Cardiac atrium fibroblast (primary cell): ENCODE measurements around a stretch of chr1.

GRCh38 chr1:42283639-42284386, 51.2 kb downstream of the FOXJ3 start:
- RAMPAGE, long total RNA, result no peak

- RAMPAGE, long total RNA, result no peak
These were observed 542 bp downstream of the PPIH start for GRCh38 chr1:42658634-42659296.

DNA sequence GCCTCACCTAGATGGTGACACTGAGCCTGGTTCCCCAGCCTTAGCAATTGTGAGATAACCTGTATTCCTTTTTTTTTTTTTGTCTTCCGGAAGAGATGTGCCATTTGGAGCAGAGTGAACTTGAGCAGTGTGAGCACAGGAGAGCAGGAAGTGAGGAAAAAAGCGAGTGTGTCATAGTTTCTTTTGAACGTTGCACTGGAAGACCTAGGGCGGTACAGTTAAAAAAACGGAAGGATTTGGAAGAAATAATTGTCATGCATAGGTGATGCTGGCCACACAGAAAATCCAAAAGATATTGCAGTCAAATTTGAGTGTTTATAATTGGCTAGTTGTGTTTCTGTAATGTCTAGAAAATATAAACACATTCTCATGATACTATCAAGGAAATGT, 22.1 kb downstream of the YBX1 start:
- RAMPAGE, long total RNA, result no peak

DNA sequence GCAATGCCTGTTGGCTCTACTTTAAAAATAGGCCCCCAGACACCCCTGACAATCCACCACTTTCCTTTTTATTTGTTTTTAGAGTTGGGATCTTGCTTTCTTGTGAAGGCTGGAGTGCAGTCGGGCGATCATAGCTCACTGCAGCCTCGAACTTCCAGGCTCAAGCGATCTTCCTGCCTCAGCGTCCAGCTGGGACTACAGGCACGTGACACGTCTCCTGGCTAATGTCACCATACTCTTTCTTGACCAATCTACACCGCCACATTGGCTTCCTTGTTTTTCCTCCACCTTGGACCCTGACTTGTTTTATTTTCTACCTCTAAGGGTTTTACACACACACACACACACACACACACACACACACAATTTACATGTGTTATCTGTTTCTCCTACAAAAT, 5.3 kb upstream of the CLDN19 start:
- RAMPAGE, long total RNA, result no peak

DNA sequence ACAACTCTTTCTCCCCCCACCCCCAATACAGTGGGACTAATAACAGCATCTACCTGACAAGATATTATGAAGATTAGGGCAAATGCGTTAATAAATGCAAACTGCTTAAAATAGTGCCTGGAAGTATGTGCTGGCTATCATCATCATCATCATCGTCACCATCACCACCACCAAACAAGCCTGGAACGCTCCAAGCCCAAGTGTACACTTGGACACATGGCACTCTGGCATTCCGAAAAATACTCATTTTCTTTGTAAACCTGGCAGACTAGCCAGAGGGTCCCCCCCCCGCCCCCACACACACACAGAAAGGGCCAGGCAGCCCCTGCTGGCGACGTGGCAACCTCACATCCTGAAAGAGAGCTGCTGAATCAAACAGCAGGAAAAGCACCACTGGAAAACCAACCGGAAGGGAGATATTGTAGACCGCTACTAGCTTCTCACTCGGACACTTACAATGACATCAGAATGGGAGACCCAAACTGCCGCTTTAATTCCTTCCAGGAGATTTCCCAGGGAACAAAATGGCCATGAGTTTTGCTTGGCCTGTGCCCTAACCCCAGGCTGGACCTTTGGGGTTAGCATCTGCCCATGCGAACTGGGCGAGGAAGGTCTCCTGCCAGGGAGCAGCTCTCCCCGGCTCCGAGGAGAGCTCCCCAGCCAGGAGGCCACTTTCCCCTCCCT, 959 bp downstream of the P3H1 start:
- RAMPAGE, long total RNA, result no peak

DNA sequence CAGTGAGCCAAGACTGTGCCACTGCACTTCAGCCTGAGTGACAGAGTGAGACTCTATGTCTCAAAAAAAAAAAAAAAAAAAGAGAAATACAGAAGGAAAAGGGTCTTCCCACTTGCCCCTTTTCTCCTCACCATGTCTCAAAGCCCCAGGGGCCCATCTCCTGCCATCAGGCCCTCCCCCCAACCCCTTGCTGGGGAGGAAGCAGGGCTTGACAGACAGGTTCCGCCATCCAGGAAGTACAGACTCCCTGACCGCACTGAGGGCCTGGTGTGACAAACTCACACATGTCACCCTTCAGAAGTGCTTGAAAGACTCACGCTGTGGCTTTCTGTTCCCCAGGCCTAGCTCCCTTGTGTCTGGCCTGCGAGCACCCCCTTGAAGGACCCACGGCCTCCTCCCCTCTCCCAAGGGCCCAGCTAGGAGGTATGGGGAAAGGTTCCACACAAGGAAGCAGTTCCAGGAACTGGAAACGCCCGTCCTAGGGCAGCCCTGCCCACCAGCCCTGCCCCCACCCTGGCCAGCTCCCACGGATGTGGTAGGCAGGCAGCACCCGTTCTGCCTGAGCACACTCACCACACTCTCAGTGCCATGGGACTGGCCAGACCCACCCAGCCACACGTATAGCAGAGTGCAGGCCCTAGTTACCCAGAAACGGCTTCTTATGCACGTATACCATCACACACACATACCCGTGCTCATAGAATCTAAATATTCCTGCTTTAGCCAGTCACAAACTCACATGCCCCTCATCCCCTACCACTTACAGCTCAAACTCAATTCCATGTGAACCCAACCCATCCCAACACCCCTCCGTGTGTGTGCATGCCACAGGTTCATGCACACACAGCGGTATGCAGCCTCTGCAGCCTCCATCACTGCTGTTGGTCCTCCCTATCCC, 26.7 kb downstream of the SLC2A1 start:
- RAMPAGE, long total RNA, result no peak

GRCh38 chr1:42973305-42973768, 14.7 kb upstream of the SLC2A1 start:
- RAMPAGE, long total RNA, result no peak

DNA sequence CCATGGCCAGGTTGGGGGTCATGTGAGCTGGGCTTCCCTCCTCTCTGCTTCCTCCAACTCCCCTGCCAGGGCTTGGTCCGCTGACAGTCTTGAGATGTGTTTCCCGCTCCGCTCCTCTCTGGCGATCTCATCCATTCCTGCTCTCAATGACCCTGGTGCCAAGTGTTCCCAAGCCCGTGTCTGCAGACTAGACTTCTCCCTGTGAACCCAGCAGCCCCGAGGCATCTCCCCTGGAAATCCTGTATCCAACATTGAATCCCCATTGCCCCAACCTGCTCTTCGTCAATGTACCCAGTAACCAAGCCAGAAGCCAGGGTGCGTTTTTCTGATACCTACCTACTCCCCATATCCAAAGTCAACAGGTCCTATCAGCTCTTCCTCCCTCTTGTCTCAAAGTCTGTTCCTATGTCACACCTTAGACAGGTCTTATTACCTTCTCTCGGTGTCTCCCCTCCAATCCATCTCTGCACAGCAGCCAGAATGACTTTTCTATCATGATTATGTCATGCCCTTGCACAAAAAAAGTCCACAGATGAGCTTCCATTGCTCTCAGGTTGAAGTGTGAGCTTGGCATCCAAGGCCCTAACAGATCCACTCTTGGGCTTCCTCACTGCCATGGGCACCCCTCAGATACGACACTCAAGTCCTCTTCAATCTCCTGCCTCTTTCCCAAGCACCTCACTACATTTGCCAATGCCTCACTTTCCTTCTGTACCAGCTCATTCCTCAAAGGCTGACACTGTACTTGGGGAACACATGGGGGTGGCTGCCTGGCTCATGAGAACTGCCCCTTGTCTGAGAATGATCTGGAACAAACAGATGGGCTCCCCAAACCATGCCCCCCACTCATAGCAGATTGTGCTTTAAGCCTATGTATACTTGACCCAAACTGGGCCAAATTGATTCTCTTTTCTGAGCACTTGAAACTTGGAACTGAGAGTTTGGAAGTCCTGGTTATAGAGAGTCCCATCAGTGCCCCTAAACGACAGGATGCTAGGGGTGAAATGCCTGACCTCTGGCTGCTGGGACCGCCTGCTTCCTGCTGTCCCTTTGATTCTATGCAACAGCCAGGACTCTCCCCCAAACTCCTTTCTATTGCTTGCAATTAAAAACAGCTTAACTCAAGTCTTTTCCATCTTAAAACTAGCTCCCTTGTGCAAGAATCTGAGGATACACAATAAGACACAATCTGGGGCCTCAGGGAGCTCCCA, 5.1 kb downstream of the C1orf210 start:
- RAMPAGE, long total RNA, result no peak

DNA sequence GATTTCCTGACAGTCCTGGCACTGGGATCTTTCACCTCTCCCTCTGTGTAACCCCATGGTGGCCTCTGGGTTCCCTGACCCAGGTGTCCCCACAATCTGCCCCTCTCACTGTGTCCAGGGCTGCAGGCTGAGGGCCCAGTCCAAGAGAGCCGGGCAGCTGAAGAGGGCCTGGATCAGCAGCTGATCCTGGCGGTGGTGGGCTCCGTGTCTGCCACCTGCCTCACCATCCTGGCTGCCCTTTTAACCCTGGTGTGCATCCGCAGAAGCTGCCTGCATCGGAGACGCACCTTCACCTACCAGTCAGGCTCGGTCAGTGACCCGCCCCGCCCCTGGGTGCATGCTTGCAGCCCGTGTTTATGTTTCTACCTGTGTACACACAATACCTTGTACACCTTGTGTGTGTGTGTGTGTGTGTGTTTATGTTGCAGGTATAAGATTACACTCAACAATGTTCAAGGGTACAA, 12.9 kb downstream of the TIE1 start:
- RAMPAGE, long total RNA, result no peak

GRCh38 chr1:43330082-43330566, 7.5 kb upstream of the MPL start:
- RAMPAGE, long total RNA, result no peak

GRCh38 chr1:43348869-43349819, 9.6 kb upstream of the CDC20 start:
- RAMPAGE, long total RNA, result no peak

DNA sequence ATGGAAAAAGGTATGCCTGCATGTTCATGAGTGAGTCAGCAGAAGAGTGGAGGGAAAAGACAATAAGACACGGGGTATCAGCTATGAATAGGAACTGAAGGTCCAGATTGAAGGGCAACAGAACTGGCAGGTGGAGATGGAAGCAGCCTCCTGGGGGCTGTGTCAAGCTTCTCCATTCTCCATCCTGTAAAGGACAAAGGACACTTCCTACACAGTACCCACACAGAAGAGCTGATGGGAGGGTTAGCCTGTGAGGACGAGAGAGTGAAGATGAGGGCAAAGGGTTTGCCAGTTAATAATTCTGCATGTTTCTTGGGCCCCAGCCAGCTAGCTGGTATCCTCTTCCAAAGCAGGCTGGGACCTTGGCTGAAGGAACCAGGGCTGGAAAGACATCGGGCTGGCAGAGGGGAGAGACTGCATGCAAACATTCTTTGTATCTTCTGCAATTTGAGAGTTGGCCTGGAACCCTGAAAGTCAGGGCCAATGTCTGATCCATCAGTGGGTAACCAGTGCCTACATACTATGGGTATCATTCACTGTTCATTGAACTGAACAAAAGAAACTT, 5.7 kb upstream of the ELOVL1 start:
- RAMPAGE, long total RNA, result no peak

DNA sequence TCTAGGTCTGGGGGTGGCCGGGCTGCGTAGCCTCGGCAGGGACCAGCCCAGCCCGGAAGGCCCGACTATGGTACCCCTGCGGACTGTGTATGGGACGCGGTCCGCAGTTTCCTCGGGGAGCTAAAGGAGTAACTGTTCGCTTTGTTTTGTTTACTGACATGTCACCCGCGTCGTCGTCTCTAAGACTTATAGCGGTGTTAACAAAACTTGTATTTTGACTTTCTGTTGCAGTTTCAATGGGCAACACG, 300 bp downstream of the SZT2 start:
- RAMPAGE, long total RNA, result no peak

DNA sequence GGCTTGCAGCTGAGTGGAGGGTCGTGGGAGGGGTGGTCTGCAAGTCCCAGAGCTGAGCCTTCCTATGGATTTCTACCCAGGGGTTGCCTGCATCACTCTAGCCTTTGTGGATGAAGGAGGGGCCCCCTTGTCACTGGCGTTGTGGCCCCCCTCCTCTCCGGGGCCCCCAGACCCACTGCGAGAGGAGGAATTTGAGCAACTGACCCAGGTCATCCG, 14.3 kb downstream of the HYI start:
- RAMPAGE, long total RNA, result no peak

- RAMPAGE, long total RNA, result no peak
These were observed 1.6 kb downstream of the HYI start for GRCh38 chr1:43452193-43452556.

- RAMPAGE, long total RNA, result no peak
These were observed 7.2 kb upstream of the HYI start for GRCh38 chr1:43460823-43461422.

- RAMPAGE, long total RNA, result no peak
These were observed 19.0 kb upstream of the HYI start for GRCh38 chr1:43472420-43473409.

GRCh38 chr1:43532020-43532676, 1.5 kb downstream of the PTPRF start:
- RAMPAGE, long total RNA, result no peak

DNA sequence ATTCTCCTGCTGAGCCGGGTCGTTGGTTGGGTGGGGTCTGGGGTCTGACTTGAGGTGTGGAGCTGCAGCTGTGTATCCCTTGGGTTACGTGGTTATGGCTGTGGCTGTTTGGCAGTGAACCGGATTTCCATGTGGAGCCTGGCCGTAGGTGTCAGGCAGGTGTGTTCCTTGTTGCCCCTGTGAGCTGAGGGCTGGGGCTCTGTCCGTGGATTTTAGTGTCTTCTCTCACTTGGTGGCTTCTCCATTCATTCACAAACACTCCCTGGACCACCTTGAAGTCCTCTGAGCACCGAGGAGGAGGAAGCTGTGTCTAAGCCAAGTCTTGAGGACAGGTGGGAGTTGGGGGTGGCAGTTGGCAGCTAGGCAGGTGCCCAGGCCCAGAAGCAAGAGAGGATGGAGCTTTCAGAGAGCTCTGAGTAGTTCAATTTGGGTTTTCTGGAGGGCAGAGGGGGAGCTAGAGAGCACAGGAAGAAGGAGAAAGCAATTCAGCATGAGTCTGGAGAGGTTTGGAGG, 23.5 kb downstream of the PTPRF start:
- RAMPAGE, long total RNA, result no peak

GRCh38 chr1:43935508-43936042, 2.0 kb downstream of the ARTN start:
- RAMPAGE, long total RNA, result no peak